SJCRH30 (cell line): ENCODE results near the gene CLDN3.

- RAMPAGE, long total RNA, result no peak
Measured at GRCh38 chr7:73680086-73681052, 2.9 kb downstream of the DNAJC30 start.

- RAMPAGE, long total RNA, result no peak
Measured at GRCh38 chr7:73707106-73707683, 12.3 kb downstream of the STX1A start.

- RAMPAGE, long total RNA, result no peak
Measured at GRCh38 chr7:73769494-73770074, 486 bp downstream of the CLDN3 start.

DNA sequence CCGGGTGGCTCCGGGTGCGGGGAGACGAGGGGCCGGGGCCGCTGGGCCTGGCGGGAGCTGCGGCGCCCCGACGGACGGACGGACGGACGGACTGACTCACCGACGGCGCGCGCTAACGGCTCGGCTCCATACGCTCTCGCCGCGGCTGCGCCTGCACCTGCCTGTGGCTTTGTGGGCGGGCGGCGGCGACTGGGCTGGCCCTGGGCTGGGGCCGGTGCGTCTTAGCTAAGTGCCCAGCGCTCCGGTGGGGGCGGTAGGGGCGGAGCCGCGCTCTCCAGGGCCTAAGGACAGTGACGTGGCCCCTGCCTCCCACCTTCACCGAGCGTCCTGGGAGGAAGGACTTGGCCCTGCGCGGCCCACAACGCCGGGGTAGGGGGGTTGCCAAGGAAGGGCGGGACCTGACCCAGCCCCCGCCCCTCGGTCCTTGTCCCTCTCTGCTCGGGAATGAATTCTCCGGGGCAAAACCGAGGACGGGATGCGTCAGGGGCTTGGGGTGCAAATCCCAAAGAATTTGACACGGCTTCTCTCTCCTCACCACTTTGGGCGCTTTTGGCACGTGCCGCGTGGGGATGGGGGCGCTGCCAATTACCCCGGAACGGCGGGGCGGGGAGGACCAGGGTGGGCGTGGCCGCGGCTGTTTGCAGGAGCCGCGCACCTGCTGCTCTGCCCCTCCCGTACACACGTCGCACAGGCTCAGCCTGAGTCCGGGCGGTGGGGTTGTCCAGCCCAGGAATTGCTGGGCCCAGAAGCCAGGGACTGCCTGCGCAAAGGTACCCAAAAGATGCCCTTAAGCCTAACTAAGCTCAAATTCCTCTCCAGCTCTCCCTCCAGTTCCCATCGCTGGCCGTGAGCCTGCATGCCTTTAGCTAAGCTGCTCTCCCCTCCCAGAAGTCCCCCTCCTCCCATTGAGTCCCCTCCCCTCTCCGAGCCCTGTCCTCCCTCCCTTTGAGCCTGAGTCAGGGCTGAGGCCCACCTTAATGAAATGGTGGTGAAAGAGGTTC, at the start of gene CLDN3:
Gene CLDN3 (minus strand): TSS at position 196 of the 1,001 bp plus-strand sequence.
- RAMPAGE, long total RNA, result no peak

DNA sequence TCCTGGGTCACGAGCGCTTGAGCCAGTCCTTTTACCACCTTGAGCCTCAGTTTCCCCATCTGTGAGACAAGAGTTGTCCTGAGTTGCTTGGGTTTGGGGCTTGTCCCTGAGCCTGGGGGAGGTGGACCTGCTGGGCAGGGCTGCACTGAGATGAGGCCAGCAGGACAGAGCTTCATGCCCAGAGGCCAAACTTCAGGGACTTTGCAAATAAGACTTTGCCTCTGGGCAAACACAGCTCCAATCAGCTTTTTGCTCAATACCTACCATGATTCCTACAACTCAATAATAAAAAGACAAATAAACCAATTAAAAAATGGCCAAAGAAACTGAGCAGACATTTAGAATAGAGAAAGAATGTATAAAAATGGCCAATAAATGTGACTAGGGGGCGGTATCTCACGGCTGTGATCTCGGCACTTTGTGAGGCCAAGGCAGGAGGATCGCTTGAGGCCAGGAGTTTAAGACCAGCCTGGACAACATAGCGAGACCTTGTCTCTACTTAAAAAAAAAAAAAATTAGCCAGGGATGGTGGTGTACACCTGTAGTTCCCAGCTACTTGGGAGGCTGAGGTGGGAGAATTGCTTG, 4.3 kb upstream of the CLDN3 start:
- RAMPAGE, long total RNA, result no peak

DNA sequence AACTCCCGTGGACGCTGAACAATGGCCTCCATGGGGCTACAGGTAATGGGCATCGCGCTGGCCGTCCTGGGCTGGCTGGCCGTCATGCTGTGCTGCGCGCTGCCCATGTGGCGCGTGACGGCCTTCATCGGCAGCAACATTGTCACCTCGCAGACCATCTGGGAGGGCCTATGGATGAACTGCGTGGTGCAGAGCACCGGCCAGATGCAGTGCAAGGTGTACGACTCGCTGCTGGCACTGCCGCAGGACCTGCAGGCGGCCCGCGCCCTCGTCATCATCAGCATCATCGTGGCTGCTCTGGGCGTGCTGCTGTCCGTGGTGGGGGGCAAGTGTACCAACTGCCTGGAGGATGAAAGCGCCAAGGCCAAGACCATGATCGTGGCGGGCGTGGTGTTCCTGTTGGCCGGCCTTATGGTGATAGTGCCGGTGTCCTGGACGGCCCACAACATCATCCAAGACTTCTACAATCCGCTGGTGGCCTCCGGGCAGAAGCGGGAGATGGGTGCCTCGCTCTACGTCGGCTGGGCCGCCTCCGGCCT, 454 bp downstream of the CLDN4 start:
- RAMPAGE, long total RNA, result no peak

- RAMPAGE, long total RNA, result no peak
Measured at GRCh38 chr7:73899712-73900346, 38.9 kb downstream of the TMEM270 start.

- RAMPAGE, long total RNA, result no peak
Measured at GRCh38 chr7:74183431-74184185, 9.5 kb downstream of the EIF4H start.

DNA sequence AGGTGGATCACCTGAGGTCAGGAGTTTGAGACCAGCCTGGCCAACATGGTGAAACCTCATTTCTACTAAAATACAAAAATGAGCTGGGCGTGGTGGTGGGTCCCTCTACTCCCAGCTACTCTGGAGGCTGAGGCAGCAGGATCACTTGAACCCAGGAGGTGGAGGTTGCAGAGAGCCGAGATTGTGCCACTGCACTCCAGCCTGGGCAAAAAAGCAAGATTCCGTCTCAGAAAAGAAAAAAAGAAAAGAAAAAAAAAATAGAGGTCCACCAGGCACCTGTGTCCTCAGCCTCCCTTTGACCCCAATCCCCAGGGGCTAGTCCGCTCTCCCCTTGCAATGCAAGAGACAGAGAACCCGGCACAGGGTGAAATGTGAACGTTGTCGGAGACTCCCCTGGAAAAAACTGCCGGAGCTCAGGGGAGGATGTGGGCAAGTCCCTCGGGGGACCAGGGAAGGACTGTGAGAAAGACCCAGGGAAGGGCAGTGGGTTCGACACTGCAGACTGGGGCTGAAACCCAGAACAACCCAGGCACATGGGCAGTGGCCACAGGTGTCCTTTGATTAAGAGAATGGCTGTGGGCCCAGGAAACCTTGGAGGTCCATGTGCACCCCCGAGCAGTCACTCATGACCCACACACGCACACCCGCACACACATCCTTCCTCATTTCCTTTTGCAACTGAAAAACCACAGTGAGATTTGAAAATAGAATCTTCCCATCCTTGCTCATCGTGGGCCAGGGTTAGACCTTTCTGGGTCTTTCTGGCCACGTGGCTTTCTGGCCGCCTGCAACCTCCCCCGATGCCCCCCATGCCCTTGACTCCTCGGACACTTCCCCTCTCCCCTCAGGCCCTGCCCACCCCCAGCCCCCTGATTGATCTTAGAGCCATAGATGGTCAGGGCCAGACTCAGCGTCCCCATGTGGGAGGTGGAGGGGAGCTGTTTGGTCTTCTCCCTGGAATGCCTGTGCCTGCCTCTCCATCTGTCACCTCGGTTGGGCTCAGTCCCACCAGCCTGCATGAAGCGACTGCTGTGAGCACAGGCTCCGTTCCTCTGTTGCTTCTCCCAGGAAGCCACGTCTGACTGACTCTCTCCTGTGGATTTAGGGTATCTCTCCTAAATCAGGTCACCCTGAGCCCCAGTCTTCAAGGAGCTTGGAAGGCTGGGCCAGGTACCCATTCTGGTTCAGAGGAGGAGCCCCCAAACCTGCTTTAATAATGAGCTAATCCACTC, 7.8 kb downstream of the LAT2 start:
- RAMPAGE, long total RNA, result no peak

DNA sequence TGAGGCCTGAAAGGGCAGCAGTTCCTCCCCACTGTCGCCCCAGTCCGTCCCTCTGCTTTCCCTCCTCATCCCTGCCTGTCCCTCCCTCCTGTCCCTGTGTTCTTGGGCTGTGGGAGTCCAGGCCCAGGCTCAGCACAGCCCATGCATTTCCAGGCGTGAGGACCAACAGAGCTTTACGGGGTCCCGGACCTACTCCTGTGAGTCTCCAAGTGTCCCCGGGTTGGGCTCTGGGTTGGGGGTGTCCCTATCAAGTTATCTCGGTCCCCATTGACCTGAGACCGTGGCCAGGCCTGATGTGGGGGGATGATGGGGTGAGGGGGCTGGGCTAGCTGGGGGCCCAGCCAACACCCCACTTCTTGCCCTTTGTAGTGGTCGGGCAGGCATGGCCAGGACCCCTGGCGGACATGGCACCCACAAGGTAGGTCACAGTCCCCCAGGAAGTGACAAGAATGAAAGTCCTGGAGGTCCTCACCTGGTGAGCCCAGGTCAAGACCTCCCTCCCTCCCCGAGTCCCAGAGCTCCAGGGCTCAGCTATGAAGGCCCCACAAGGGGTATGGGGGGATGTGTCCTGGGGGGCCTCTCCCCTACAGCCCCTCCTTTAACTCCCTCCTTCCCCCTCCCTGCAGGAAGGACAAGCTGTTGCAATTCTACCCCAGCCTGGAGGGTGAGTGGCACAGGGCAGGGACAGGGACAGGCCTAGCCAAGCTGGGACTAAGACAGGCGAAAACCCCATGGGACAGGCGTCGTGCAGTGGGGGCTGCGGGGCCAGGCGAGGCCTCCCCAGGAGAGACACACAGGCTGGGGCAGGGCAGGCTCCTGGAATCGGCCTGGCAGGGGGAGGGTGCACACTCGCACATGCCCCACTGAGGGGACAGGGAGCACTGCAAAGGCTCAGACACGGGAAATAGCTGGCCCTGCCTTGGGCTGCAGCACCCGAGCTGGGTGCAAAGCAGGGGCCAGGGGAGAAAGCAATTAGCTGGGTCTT, 10.1 kb downstream of the LAT2 start:
- RAMPAGE, long total RNA, result no peak

DNA sequence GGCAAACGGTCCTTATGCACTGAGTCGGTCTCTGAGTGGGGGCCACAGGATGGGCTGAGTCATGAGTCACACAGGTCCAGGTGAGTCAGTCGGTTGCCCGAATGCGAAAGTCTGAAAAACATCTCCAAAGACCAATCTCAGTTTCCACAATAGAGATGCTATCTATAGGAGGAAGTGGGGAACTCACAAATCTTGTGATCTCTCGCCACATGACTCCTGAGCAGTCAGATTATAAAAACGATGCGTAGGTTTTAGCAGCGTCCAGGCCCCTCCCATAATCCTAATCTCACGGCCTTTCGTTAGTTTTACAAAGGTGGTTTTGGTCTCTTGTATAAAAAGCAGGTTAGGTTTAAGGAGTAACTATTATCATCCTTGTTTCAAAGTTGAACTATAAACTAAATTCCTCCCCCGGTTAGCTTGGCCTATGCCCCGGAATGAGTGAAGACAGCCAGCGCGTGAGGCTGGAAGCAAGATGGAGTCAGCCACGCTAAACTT, 1.2 kb upstream of the GTF2IRD1 start:
- RAMPAGE, long total RNA, result no peak

- RAMPAGE, long total RNA, result no peak
Measured at GRCh38 chr7:74466034-74467043, 12.6 kb downstream of the GTF2IRD1 start.

- RAMPAGE, long total RNA, result no peak
Measured at GRCh38 chr7:74480828-74481500, 27.3 kb downstream of the GTF2IRD1 start.

GRCh38 chr7:74483744-74484309, 30.1 kb downstream of the GTF2IRD1 start:
- RAMPAGE, long total RNA, result no peak

GRCh38 chr7:74517712-74518467, 64.2 kb downstream of the GTF2IRD1 start:
- RAMPAGE, long total RNA, result no peak

GRCh38 chr7:74575254-74575746, 82.2 kb upstream of the GTF2I start:
- RAMPAGE, long total RNA, result no peak

- RAMPAGE, long total RNA, result no peak
Measured at GRCh38 chr7:74606019-74607058, 51.2 kb upstream of the GTF2I start.

- RAMPAGE, long total RNA, result no peak
Measured at GRCh38 chr7:75662759-75663498, 75.8 kb downstream of the HIP1 start.

- RAMPAGE, long total RNA, result no peak
Measured at GRCh38 chr7:75788119-75788690, 16.2 kb upstream of the CCL26 start.

DNA sequence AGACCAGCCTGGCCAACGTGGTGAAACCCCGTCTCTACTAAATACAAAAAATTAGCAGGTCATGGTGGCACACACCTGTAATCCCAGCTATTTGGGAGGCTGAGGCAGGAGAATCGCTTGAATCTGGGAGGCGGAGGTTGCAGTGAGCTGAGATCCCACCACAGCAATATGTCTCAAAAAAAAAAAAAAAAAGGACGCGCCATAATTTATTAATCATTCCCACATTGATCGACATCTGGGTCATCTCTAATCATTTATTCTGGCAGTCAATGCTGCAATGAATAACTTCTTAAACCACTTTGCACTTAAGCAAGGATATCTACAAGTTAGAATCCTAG, 13.6 kb upstream of the RHBDD2 start:
- RAMPAGE, long total RNA, result no peak